ENCODE data around the gene RBM20.

DNA sequence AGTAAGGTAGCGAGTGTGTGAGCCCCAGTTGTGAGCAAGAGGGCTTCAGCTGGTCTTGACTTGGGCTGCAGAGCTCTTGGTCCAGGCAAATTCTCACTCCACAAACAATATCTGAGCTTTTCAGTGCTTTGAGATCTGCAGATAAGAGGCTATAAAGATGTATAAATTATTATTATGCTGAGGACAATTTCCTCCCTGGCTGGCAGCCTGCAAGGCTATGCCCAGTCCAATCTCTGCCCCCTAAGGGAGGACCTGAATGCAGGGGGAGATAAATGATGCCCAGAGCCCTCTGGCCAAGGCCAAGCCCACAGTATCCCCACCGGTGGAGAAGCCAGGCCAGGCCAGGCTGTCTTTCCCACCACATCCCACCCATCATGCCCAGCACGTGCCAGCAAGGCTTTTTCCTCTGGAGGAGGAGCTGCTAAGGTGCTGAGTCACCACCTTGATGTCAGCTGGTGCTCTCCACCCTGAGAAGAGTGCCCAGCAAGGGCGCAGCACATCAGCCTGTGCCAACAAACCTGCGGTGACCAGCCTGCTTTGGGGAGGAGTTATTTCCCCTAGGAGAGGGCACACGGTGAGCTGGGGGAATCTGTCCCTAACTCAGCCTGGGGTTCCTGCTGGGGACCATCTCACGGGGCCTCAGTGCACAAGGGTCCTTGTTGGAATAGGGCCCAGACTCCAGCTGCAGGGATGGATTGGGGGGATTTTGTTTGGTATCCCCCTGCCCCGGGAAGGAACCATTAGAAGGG, 80.4 kb upstream of the DUSP5 start:
- PRO-cap, 2 experiments: no peak in any of the 2 experiments

DNA sequence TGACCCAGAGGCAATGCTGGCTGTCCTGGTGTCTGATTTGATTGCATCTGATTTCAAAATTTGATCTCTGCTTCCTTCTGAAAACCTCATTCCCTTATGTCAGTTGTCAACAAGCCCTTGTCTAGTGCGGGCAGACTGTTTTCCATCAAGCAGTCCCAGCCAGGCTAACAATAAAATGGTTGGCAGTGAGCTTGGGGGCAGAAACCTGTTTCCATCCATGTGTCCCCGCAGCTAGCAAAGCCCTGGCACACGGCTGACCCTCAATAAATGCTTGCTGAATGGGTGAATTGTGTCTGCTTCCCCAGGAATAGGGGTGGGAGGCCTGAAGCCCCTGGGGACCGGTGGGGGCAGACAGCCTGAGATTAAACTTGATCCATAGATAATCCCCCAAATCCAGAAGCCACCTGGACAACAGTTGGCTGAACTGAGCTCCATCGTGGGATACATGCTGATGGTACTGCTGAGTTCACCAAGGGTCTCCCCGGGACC, 1.0 kb upstream of the DUSP5 start:
- PRO-cap, 2 experiments: no peak in any of the 2 experiments

- PRO-cap, 2 experiments: peak in 2 of 2 experiments; most common plus-strand start chr10:110511237 (in 2)
Measured at GRCh38 chr10:110511109-110511421, 13.4 kb downstream of the DUSP5 start.

DNA sequence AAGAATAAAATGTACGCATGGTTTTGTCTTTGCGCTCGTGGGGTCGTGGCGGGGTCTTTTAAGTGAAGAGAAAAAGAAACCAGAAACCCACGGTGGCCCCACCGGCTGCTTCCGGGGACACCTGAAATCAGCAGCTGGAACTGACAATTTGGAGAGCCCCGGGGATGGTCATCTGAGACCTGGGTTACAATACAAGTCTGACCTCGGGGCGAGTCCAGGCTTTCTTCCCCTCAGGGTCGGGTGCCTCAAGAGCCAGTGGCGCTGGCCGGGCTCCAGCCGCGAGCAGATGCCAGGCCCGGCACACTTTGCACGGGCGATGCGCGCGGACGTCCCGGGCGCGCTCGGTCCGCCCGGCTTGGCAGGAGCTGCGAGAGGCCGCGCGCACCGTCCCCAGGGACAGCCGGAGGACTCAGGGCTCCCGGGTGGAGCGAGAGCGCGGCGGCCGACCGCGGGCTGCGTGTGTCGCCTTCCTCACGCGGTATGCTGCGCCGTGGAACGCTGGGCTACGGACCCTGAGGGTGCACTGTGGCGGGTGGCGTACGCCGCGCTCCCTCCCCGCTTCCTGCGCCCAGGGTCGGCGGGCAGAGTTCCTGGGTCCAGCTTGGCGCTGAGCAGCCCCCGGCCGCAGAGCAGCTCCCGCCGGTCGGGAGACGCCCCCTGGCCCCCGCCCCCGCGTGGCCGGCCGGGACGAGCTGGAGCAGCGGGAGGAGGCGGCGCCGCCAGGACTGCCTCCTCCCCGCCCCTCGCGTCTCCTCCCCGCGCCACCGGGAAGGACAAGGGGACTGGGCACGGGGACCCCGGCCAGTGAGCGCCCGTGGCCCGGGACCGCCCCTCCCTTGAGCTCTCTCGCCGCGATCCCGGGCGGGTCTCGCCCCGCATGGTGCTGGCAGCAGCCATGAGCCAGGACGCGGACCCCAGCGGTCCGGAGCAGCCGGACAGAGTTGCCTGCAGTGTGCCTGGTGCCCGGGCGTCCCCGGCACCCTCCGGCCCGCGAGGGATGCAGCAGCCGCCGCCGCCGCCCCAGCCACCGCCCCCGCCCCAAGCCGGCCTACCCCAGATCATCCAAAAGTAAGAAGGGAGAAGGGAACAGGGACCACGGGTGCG, at the start of gene RBM20:
Gene RBM20 (plus strand): TSS at position 759 of the 1,104 bp plus-strand sequence.
- PRO-cap, 2 experiments: no peak in any of the 2 experiments

DNA sequence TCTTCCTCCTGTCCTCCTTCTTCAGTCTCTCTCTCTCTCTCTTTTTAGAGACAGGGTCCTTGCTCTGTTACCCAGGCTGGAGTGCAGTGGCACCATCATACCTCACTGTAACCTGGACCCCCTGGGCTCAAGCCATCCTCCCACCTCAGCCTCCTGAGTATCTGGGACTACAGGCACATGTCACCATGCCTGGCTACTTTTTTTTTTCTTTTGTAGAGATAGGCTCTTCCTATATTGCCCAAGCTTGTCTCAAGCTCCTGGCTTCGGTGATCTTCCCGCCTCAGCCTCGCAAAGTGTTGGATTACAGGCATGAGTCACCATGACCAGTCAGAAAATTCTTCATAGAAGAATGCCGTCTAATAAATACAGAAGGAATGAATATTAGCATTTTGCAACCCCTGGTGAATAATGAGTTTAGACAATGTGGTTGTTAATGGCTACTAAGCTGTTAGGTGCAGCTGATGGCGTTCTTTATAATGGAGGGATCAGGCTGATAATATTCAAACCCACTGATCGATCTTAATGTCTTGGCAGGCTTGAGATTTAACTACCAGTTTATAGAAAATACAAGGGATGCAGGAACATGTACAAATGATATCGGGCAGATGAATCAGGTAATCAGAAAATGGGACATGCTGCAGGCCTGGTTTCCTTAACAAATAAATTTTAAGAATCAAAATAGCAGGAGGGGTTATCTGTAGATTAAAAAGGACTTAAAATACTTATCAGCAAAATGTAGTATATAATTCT, 20.9 kb downstream of the RBM20 start:
- PRO-cap, 2 experiments: no peak in any of the 2 experiments

- PRO-cap, 2 experiments: no peak in any of the 2 experiments
Measured at GRCh38 chr10:110680337-110680679, 36.2 kb downstream of the RBM20 start.

GRCh38 chr10:110730487-110731210, 86.5 kb downstream of the RBM20 start:
- PRO-cap, 2 experiments: no peak in any of the 2 experiments

DNA sequence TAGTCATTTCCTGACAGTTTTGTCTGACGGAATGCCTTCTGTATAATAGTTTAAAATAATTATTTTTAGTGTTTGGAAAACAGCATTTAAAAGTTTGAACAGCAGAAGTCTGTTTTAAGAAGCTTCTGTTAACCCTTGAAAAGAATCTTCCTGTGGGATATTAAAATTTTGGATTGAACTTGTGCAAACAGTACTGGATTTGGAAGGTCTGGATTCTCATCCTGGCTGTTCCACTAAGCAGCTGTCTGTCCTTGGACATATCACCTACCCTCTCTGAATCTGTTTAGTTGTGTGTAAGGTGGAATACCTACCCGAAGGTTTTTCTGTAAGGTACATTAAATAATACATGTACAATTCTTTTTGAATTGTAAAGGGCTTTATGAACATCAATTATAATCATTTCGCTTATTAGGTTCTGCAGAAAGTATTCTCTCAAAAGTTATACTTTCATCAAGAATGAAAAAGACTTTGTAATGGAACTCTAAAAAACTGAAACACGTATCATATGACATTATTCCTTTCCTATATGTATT, 2.2 kb downstream of the PDCD4 start:
- PRO-cap, 2 experiments: no peak in any of the 2 experiments

DNA sequence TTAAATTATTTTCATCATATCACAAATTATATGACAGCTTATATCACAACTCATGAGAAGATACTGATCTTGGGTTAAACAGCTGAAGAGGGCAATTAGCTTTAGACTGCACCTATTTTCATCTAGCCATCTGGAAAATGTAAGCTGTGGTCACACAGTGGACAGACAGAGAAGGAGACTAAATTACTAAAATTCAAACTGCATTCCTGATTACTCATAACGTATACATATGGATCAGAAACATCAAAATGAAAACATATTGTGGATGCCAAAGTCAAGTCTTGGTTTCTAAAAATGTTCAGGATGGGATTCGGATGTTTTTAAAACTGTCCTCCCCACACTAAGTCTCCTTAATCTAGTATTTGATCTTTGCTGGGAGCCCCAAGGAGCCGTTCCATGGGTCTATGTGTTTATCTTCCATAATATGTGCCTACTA, 6.6 kb downstream of the BBIP1 start:
- PRO-cap, 2 experiments: peak in 1 of 2 experiments; most common plus-strand start position 368 of the sequence (in 1)

DNA sequence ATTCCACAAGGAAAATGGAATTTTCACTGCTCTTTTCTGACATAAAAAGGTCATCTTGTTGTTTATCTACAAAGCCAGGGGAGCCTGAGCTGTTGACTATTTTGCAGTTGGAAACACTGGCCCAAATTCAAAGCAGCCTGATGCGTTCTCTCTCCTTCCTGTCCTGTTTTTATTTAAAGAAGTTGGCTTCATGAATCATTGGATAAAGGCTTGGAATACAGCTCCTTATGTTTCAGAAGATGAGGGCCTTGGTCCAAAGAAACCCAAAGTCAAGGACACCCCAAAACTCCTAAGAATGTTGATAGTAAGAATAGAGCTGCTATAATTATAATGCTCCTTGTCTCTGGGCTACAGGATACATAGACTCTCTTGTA, 106.6 kb downstream of the ADRA2A start:
- PRO-cap, 2 experiments: no peak in any of the 2 experiments

DNA sequence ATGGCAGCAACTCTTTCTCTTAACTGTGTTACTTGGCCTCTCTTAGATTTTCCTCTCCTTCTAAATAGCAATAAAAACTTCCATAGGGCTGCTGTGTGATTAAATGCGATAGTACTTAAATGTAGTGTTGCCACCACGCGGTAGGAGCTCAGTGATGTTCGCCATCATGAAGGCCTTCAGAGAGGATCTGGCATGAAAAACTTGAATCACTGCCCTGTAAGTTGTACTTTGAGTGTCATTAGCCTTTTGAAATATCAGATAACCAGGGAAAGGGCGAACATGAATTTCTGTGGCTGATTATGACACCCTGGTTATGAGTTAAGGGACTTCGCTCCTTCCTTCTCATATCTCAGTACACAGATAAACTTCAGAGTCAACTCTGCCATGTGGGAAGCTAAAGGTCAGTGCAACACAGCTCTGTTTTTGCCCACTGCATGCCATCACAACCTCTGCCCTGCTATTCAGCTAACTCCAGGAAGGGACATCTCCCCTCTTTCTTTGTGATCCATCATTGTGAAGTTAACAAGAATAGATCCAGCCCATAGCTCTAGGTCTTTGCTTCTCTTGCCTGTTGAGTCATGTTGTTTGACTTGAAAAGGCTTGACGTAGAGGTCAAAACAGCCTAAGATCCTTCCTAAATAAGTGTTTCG, 8.9 kb upstream of the ACSL5 start:
- PRO-cap, 2 experiments: no peak in any of the 2 experiments

DNA sequence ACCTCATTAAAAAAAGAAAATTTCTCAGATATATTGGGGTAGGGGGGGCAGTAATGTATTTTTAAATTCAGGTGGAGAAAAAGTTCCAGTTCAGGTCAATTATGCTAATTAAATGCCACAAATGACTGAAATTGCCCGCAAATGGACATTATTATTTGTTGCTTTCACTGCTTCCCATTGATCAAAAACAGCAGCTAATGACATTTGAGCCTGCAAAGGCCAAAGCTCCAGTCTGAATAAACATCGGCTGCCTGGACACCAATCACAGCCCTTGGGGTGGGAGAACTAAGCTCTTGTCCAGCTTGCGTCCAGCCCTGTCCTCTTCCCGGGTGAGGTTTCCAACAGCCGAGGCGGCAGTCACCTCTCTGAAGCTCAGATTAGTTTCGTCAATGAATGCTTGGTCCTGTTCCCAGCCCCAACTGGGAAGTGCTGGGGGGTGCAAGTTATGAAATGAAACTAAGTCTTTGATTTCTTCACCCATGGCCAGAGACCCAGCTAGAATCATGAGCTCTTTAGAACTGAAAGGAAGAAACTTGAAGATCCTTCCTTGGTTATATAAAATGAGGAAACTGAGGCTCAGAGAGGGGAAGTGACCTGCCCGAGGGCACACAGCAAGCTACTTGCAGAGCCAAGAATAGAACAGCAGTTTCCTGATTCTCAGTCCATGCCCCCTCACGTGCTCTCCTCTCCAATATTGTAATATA, 114.1 kb upstream of the TCF7L2 start:
- PRO-cap, 2 experiments: no peak in any of the 2 experiments

- PRO-cap, 2 experiments: no peak in any of the 2 experiments
Measured at GRCh38 chr10:112952269-112952997, 2.4 kb downstream of the TCF7L2 start.

DNA sequence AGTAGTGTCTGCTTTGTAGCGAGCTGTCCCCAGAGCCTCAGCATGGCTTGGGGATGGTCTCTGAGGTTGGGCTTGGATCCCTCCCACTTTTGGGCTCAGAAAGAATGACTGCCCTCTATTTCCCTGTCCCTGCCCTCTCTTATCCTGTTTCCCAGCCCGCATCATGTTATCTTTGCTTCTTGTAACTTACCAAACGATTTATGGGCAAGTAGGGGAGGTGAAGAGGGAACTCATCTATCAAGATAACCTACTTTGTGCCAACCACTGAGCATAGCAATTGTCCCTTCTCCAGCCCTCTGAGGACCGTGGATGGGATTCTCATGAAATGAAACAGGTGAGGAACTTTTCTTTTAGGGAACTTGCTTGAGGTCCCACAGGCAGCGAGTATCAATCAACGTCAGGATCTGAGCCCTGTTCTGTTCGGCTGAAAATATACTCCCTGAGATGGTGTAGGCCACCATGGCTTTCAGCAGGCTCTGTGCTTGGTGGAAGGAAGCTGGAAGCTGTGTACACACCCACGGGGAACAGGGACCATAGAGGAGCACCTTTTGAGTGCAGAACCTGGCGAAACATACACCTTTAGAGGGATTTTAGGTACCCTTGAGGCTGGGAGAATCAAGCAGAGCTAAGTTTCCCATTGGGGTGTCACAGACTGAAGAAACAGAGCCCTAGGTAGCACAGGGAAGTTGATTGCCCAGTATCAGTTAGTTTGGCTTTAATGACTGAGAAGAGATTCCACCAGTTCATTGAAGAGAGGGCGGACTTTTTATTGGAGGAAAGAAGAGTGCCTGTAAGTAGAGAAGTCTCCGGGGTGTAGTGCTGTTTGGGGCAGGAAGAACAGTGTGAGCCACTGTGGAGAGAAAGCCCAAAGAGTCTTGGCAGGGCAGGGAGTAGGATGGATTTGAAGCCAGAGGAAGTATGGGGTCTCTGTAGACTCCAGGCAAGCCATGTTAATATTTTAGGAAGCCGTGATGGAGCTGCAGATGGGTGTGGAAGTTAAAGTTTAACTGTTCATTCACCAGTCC, 53.6 kb downstream of the TCF7L2 start:
- PRO-cap, 2 experiments: no peak in any of the 2 experiments

- PRO-cap, 2 experiments: no peak in any of the 2 experiments
Measured at GRCh38 chr10:113035731-113036147, 85.7 kb downstream of the TCF7L2 start.

GRCh38 chr10:113108149-113109135, 158.4 kb downstream of the TCF7L2 start:
- PRO-cap, 2 experiments: no peak in any of the 2 experiments

DNA sequence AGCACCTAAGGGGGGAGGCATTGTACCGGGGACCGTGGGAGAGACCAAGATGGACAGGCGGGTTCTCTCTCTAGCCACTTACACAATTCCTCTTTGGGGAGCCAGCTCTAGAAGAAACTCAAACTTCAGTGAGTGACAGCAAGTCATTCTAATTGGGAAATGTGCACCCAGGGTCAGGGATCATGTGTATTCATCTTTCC, 73.1 kb upstream of the HABP2 start:
- PRO-cap, 2 experiments: no peak in any of the 2 experiments

GRCh38 chr10:113584707-113585003, 31.8 kb downstream of the HABP2 start:
- PRO-cap, 2 experiments: no peak in any of the 2 experiments

GRCh38 chr10:113618280-113619003, 45.4 kb downstream of the NRAP start:
- PRO-cap, 2 experiments: no peak in any of the 2 experiments

DNA sequence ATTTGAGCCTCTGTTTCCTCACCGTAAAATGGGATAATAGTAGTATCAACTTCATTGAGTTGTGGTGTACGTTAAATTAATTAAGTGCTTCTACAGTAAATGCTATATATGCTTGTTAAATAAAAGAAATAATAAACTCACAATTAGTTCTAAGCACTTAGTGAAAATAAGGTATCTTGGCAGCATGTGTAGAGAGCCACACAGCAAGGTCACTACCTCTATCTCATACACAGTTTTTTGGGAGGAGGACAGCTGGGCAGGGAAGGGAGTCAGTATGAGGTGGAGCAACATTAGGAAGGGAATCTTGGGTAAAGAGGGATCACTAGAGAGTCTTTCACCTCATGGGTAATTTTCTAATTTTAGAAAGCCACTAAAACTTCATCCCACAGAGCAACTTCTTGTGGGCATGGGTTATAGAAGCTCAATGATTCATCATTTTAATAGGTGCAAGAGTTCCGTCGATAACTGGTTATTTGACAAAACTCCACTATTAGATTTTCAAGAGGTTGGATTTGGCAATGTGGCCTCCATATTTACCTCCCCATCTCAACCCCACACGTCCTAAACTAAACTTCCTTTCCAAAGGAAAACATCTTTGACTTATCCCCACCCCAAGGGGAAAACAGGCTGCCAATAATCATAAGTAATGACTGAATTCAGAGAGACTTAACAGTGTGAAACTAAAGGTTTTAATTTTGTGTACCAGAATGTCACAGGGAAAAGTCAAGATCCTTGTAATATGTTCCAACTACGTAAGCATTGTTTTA, 2.5 kb downstream of the NRAP start:
- PRO-cap, 2 experiments: no peak in any of the 2 experiments